Measurements from ENCODE around the genes OR10S1, SPA17, VSIG2, PATE1, CDON and ST3GAL4.

DNA sequence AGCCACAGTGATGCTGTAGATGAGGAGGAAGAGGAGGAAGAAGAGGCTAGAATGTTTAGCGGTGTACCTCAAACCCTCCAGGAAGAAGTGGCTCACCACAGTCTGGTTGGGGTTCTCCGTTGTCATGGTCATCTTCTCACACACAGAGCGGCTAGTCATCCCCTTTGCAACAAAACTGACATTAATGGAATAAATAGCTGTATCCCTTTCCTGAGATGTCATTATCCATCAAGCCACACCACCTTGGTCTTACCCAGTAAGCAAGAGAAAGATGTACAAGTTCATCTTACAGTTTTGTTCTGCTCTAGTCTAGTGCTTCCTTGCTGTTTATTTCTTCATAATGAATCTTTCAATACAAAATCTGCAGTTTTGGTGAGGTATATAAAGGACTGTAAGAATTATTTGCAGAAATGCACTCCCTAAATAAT is at the start of gene OR10S1:
TSS of gene OR10S1 (minus strand) at position 249 of the 428 bp plus-strand sequence.
- PRO-cap, result no peak

- PRO-cap, result bidirectional peak, plus-strand start at chr11:124673940, minus-strand start at chr11:124673739
Observed at GRCh38 chr11:124673651-124674530, at the start of gene SPA17. TSS of gene SPA17 (plus strand) at chr11:124673904.

DNA sequence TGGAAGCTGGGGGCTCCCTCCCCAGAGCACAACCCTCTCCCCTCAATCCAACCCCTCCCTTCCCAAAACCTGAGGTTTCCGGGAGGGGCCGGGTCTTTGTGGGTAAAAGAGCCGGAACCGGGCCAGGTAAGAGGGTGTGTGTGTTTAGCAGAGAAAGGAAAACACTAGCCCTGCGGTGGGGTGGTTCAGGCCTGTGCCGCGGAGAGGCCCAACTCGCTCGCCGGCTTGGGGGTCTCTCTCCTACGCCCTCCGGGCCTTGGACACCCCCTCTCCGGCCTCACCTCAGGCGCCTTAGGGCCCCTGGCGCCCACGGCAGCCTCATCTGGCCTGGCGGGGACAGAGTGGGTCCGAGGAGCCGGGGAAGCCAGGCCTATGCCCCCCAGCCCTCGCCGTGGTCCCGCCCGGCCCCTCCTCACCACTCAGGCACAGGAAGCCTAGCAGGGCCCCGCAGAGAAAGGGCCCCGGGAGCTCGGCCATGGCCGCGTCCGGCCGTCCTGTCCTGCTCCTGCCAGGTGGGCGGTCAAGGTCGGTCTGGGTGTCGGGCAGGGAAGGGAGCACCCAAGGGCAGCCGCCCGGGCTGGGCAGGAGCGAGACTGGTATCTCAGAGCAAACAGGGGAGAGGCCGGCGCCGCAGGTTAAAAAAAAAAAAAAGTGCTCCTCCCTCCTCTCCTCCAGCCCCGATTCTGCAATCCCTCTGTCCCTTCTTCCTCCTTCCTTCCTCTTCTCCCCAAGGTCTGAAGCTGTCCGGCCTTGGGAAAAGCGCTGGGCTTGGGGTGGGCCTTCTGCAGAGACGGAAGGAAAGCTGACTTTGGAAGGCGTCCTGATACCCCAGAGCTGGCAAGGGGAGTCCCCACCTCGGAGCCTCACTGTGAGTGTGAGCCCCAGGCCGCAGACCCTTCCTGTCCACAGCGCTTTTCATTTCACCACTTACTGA is at the start of gene VSIG2:
TSS of gene VSIG2 (minus strand) at position 595 of the 934 bp plus-strand sequence.
- PRO-cap, result no peak

DNA sequence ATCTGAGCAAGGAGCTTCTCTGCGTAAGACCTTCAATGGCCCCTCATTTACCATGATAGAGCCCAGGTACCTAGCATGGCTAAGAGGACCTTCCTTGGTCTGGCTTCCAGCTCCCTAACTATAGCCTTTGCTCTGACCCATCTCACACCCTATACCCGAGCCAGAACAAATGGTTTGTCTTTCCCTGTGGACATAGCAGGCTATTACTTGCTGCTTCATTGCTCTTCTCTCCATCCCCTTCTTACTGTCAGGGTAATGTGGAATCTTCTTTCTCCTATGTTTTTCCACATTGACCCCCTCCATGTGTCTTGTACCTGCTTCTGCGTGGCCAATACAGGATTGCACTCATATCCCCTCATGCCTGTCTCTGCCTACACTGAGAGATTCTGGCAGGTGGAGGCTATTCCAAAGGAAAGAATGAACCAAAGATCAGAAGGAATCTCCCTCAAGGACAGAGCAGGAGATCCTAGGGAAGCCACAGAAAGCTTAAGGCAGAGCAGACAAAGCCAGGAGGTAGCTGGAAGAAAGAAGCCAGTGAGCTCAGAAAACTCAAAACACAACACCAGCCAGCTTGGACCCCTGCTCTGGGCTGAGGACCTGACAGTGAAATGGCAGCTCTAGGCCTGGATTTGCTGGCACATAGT is 5.2 kb downstream of the ROBO4 start:
- PRO-cap, result no peak

GRCh38 chr11:125168132-125168672 is 3.7 kb downstream of the PKNOX2 start:
- PRO-cap, result no peak

- PRO-cap, result no peak
Observed at GRCh38 chr11:125274220-125274822, 109.8 kb downstream of the PKNOX2 start.

GRCh38 chr11:125335034-125335586 is 161.0 kb downstream of the FEZ1 start:
- PRO-cap, result no peak

DNA sequence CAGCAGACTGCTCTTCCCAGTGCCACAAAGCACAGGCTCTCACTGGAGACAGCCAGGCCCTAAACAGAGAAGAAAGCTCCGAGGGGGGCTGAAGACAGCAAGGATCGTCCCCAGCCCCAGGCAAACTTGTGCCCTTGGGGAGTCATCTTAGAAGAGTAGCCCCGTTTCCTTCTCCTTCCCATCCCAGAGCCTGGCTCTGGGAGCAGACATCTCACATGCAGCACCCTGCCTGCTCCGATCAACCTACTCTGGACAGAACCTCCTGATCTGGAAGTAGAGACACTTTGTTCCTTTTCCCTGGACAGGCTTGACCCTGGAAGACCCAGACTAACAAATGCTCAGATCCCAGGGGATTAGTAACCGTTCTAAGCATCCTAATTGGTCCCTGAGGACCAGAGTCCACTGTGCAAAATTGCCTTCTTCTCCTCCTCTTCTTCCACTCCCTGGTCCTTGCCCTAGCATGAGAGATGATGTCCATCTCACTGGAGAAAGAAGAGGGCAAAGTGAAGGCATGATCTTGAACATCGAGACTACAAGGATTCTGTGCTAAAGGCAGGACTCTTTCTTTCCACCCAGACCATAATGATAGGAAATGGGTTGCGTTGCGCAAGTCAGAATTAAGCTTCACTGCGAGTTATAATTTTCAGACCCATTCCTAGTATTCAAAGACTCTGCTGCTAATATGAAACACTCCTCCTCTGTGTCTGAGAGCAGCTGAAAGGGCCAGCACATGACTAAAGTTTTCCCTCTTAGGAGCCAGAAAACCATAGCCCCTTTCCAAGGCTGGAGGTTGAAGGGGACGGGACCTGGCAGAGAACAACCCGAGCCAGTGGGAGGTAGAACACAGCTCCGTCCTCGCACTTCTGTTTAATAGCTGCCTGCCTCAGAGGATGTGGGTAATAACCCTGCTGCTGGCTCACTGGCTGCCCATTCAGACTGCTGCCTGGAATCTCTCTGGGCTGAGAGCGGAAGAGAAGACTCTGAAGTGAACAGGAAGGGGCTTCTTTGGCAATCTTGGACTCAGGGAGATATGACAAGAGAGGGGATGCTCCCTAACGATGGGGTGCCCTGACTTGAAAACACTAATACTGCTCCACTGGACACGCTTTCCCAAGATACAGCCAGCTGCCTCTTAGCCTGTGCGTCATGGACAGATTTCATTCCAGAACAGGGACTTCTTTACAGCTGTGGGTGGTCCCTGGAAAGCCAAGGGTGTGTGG is 157.3 kb downstream of the FEZ1 start:
- PRO-cap, result no peak

- PRO-cap, result no peak
Observed at GRCh38 chr11:125343700-125344103, 152.4 kb downstream of the FEZ1 start.

GRCh38 chr11:125745953-125746544 is at the start of gene PATE1:
TSS of gene PATE1 (plus strand) at chr11:125746279.
- PRO-cap, result no peak

DNA sequence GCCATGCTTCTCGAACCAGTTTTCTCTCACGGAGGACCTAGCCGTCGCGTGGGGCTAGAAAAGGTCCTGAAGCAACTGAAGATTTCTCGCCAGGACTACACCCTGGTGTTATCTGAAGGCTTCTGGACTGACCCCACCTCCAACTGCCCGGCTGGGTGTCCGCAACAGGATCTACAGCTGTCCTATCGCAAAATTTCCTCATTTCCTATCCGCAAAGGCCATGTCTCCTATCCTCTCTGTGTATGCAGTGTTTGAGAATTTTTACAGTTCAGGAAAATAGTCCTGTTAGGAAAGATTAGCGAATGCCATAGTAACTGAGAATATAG is 13.2 kb upstream of the HYLS1 start:
- PRO-cap, result no peak

DNA sequence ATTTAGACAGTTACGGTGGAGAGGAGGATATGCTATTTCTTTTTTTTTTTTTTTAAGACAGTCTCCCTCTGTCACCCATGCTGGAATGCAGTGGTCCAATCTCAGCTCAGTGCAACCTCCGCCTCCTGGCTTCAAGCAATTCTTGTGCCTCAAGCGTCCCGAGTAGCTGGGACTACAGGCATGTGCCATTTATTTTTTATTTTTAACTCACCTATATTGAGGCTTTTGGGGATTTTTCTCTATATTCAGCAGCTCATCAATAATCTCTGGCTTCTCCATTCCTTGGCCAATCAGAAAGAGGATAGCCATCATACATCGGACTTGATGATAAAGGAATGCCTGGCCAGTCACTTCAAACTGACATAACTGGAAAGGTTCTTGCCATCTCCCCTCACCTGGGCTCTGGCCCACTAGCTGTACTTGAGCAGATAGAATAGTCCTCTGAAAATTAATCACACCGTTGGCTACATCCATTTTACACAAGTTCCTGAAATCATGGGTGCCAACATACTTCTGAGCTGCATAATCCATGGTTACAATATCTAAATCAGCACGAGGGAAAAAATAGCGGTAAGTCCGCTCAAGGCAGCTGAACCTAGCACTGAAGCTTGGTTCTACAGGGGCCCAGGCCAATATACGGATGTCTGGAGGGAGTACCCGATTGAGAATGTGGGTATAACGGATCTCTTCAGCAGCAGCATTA is 7.7 kb downstream of the HYLS1 start:
- PRO-cap, result no peak

DNA sequence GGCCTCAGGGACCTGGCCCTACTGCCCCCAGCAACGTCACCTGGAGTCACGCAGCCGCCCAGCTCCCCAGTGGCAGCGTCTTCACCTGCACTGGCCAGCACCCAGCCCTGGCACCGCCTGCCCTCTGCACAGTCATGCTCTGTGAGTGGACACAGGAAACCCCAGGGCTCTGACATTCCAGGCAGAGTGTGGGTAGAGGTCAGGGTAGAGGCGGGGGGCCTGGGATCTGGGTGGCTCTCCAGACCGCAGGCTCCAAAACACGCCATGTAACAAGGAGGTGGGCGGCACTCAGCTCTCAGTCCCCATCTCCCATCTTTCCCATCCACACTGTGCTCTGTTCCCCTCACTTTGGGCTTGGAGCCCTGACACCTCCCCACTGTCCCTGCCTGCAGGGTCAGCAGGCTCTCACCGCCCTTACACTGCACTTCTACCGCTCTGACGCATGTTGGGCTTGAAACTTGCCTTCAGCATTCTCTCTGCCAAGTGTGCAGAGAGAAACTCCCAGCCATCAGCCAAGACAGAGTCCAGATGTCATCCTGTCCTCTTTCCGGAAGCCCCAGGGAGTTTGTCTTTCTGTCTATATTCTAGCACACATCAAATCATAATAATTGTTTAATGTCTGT is 5.3 kb downstream of the VSIG10L2 start:
- PRO-cap, result no peak

GRCh38 chr11:126059269-126059646 is 3.4 kb downstream of the CDON start:
- PRO-cap, result no peak

GRCh38 chr11:126061954-126063121 is at the start of gene CDON:
TSS of gene CDON (minus strand) at chr11:126062866.
- PRO-cap, result bidirectional peak, plus-strand start at chr11:126062982, minus-strand start at chr11:126062985; unidirectional peak, minus-strand start at chr11:126063032

DNA sequence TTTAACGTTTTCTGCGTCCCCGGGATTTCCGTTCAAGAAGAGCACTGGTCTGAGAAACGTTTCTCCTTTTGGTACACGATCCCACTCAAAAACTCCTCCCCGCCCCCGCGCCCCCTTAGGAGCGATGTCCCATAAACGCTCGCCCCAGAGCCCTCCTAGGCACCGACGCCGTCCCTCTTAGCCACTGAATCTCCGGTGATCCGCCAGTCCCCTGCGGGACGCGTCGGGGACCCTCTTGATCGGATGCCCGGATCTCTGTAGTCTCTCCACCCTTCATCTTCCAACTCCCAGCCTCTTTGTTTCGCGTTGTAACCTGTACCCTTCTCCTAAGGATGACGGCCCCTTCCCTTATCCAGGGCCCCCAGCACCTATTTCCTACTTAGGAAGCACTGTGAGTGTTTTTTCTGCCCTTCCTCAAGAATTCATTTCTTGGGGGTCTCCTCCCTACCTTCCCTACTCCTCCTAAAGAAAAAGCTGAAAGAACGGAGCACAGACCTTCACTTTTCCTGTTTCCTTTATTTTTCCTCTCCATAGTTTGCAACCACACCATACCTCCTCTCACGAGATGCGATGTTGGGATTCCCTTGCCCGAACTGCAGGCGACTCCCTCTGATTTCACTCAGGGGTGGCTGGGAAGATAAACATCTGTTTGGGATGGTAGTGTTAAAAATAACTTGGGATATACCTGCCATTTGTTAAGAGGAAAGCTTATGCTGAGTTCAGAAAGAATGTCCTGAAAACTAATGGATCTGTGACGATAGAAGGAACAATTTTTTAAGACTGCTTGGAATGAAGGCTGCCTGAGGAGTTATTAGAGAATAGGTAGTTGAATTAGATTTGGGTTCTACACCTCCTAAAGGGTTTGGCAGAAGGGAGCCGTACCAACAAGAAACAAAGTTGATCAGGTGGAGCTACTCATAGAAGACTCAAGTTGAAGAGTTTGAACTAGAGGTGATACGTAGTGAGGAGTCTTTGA is 590 bp downstream of the FAM118B start:
- PRO-cap, result no peak

GRCh38 chr11:126329498-126330072 is 25.7 kb downstream of the DCPS start:
- PRO-cap, result unidirectional peak, minus-strand start at chr11:126329682

DNA sequence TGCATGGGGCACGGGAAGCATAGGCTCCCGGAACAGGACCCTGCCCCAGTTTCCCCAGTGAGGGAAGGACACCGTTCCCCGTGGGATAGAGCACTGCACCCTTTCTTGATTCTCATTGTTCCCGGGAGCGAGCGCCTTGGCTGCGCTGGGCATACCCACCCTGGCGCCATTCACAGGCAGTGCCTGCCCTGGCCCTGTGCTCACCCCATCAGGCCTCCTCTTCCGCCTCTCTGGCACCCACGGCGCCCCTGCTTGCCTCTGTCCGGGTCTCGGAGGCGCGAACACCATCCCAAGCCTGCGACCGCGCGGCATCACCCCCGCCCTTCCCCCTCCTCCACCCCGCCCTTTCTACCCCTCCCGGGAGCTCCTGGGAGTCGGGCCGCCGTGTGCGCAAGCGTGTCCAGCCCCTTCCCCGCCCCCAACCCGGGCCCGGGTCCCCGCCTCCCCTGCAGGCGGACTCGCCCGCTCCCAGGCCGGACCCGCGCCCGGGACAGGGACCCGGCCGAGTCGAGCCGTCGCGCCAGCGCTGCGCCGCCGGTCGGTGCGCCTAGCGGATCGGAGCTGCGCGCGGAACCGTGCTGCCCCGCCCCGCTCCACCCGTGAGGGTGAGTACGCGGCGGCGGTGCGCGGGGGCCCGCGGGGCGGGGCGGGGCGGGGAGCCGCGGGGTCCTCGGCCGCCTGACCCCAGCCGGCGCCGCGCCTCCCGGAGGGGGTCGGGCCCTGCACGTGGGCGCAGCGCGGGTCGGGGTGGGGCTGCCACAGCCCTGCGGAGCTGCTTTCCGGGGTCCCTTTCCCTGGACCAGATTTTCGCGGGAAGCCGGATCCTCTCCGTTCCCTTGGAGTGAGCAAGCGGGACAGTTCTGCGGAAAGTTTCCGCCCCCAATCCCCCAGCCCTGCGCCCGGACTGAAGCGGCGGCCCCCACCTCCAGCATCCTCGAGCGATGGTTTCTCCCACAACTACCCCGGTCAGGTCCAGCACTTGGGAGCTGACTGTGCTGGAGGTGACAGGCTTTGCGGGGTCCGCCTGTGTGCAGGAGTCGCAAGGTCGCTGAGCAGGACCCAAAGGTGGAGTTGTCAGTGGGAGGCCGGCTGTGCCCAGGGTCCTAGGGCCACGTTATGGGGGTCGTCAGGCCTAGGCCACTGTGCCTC is at the start of gene ST3GAL4:
TSS of gene ST3GAL4 (plus strand) at position 449 of the 1,149 bp plus-strand sequence.
- PRO-cap, result bidirectional peak, plus-strand start at position 471 of the sequence, minus-strand start at position 264 of the sequence

- PRO-cap, result no peak
Observed at GRCh38 chr11:126359411-126360526, 4.3 kb downstream of the ST3GAL4 start.

GRCh38 chr11:126416409-126417465 is 61.3 kb downstream of the ST3GAL4 start:
- PRO-cap, result bidirectional peak, plus-strand start at chr11:126416759, minus-strand start at chr11:126416618

Measured in pulmonary lymph node (tissue), 1 donor.